ENCODE measurements around the genes SHC4, FGF7, ATP8B4 and GABPB1.

DNA sequence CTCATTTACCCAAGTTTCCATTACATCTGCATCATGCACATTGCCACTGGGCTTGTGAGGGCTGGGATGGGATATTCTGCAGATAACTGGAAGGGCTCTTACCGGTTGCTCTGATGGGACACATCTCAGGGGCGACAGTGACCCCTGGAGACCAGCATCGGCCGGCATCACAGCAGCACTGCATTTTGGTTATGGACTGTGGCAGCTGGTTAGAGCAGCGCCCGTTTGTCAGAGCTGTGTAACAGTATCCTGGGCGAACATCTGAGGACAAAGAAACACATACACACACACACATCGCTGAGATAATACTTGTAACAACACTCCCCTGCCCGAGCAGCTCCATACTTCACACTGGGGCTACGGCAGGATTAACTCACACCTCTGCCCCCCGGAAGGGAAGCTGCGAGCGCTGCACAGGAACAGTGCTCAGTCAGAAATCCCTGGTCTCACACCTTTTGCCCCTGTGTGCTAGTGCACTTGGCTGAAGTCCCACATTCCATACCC, 124.9 kb downstream of the FBN1 start:
- RRBS: 82% methylated on average over 4 of the region's 13 CpGs

GRCh38 chr15:48533856-48534429, 111.6 kb downstream of the FBN1 start:
- RRBS: no CpG with 5 or more reads among the region's 3 CpGs

- RRBS: no CpG with 5 or more reads among the region's 5 CpGs
These were observed 21.9 kb downstream of the CEP152 start for GRCh38 chr15:48788865-48789494.

- RRBS: 100% methylated on average over 1 of the region's 26 CpGs
These were observed at the start of gene SHC4 for GRCh38 chr15:48963336-48964103. Gene SHC4, minus strand, starts transcription at chr15:48963919.

DNA sequence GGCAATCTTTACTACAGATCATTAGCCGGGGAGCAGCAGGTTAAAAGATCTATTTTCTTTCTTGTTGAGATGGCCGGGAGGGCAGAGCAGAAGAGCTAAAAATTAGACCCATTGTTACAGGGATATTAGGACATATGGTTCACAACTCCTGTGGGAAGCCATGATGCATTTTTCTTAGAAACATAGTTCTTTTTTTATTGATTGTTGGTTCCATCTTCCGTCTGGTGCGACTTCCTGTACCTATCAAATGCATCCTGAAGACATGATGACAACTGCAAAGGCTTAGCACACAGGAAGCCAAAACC, 337 bp upstream of the SHC4 start:
- RRBS: no CpG with 5 or more reads among the region's 4 CpGs

- RRBS: no CpG with 5 or more reads among the region's 3 CpGs
These were observed 74.8 kb downstream of the GALK2 start for GRCh38 chr15:49244464-49245552.

DNA sequence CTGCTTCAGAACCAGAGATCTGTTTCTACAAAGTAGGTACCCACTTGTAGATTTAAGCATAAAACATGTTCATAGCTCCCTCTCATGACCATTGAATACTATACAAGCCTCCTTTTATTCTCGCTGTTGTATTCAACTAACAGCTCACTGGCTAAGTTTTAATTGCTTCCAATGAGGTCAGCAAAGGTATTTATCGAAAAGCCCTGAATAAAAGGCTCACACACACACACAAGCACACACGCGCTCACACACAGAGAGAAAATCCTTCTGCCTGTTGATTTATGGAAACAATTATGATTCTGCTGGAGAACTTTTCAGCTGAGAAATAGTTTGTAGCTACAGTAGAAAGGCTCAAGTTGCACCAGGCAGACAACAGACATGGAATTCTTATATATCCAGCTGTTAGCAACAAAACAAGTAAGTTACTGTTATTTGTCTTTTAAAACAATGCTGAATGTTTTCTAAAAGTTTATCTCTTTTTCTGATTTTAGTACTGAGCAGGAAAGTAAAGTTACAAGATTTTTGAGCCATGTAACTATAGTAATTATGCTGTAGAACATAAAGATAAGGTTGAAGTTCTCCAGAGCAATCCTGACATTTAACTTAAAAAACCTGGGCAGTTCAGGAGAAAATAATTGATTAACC, at the start of gene FGF7:
Gene FGF7, plus strand, starts transcription at position 219 of the 645 bp plus-strand sequence.
- RRBS: no CpG with 5 or more reads among the region's 4 CpGs

- RRBS: no CpG with 5 or more reads among the region's 5 CpGs
These were observed 63.6 kb downstream of the ATP8B4 start for GRCh38 chr15:50055218-50056084.

DNA sequence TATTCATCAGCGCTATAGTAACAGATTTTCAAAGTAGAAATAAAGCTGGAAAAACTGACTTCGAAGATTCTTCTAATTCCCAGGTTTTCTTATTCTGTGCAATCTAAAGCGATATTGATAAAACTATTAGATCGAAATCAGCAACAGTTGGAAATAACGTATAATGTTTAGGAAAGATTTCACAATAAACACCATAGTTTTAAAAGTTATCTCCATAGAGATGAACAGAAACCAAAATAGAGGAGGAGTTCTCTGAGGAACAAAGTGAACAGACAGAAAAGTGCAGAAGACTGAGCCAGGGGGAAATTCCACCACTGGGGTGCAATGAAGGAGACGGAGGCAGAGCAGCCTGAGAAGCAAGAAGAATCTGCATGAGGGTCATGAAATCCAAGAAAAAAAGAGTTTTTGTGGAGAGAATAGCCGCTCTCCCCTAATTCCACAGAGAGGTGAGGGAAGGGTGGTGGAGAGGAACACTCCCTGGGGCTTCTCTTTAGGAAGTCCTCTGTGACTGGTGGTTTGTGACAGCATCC, 23.1 kb downstream of the ATP8B4 start:
- RRBS: no CpG with 5 or more reads among the region's 7 CpGs

DNA sequence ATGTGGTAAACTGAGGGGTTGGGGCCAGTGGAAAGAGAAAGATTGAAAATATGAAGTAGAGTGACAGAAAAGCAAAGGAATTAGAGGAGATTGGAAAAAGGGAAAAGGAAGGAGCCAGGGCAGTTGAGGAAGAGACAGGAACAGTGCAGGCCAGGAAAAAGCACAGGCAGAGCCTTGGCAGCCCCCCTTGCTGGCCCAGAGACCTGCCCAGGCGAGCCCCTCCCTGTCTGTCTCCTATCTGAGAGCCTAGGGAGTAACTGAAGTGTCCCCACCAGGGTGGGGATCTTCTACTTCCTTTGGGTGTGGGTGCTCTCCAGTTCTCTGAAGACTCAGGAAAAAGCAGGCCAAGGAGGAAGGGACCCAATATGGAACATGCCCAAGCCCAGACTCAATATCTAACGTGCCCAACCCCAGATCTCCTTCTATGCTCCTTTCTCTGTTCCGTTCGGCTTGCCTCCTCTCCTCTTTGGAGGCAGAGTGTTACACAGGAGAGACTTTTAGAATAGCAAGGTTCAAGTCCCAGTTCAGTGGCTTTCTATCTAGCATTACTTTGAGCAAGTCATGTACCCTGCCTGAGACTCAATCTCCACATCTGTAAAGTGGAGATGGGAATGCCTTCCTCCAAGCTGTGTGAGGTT, 6.8 kb downstream of the ATP8B4 start:
- RRBS: no CpG with 5 or more reads among the region's 4 CpGs

GRCh38 chr15:50118990-50119913, at the start of gene ATP8B4:
Gene ATP8B4, minus strand, starts transcription at chr15:50119233.
- RRBS: no CpG with 5 or more reads among the region's 4 CpGs

GRCh38 chr15:50234569-50235249, 30.8 kb downstream of the HDC start:
- RRBS: no CpG with 5 or more reads among the region's 3 CpGs

- RRBS: no CpG with 5 or more reads among the region's 7 CpGs
These were observed 3.4 kb downstream of the GABPB1 start for GRCh38 chr15:50351398-50352279.

- RRBS: 2% methylated on average over 16 of the region's 102 CpGs
These were observed at the start of gene GABPB1 for GRCh38 chr15:50354630-50355732. Gene GABPB1, minus strand, starts transcription at chr15:50355198.

DNA sequence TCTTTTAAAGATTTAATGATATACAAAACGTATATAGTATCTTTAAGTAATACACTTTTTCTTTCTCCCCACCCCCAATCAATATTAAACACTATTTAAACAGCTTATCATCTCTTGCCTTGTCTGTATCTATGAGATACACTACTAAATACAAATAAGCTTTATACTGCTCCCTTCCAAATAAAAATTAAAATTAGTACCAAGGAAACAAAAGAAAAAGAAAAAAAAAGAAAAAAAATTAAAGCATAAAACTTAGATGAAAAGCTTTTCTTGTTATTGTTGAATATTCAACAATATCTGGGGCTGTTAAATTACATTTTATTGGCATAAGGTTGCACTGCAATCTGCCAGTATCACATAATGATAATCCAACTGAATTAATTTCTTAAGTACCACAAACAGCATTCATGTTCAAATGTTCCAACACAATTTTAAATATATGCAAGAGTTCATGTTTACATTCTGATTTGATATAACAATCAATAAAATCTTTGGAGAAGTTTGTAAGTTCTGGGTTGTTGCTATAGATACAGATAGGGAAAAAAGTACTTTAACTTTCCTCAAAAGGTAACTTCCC, 13.9 kb upstream of the USP50 start:
- RRBS: no CpG with 5 or more reads among the region's 1 CpG

GRCh38 chr15:50677007-50677479, 9.6 kb downstream of the TRPM7 start:
- RRBS: no CpG with 5 or more reads among the region's 4 CpGs

DNA sequence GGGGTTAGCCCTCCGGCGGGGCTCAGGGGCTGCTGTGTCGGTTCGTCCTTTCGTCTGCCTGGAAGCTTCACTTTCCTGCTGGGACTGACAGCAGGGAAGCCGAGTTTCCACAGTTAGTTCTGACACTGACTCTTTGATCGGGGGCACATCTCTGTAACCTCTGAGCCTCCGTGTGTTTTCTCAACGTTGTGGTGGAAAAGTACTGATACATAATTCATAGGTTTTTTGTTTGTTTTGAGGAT, 459 bp downstream of the AP4E1 start:
- RRBS: 2% methylated on average over 1 of the region's 9 CpGs

- RRBS: no CpG with 5 or more reads among the region's 38 CpGs
These were observed 57.5 kb downstream of the TNFAIP8L3 start for GRCh38 chr15:51036885-51037979.

GRCh38 chr15:51077563-51077952, 17.1 kb downstream of the TNFAIP8L3 start:
- RRBS: no CpG with 5 or more reads among the region's 13 CpGs

GRCh38 chr15:51114361-51114837, 19.7 kb upstream of the TNFAIP8L3 start:
- RRBS: no CpG with 5 or more reads among the region's 2 CpGs

Data from Jurkat, Clone E6-1 (cell line).